Duodenum (tissue), 1 donor: Measurements from ENCODE around the genes SAMD14, TMEM92, LRRC59 and ACSF2.

DNA sequence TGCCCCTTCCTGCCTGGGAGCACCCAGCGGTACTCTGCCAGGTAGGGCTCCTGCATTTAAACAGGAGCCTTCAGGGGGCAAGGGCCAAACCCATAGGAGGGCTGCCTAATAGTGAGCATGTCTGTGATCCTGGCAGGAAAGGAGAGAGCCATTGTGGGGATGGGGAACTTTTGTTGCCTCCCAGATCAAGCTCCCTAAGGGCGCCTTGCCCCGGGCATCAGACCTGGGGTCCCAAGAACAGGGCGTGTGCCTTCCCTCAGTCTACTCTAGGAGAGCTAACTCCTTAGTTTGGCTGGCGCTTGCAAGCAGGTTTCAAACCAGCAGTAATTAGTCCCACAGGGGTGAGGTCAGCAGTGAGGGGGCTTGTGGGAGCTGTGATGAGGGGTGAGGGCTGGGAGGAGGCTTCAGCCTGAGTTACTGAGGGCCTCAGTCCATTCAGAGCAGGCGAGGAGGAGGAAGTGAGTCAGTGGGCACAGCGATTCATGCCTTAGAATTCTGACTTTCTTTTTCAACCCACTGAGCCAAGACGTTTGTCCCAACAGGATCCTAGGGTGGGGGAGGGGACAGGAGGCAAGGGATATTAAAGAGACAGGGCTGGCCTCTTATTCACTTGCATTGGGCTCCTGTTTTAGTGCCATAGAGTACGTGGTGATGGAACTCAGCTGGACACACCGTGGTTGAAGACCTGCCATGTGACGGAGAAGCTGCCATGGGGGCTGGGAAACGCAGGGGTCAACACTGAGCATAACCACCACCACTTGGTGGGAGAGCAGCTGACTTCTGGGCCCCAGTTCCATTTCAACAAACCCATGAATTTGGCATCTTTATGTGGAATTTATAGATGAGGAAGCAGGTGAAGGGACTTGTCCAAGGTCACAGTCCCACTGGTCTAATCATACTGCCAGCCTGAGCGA lies 8.4 kb upstream of the ITGA3 start:
- PRO-cap: no peak

- PRO-cap: no peak
Measured at GRCh38 chr17:50051040-50051405, 4.9 kb upstream of the ITGA3 start.

GRCh38 chr17:50081033-50081524 lies 14.1 kb upstream of the PDK2 start:
- PRO-cap: no peak

- PRO-cap: no peak
Measured at GRCh38 chr17:50094106-50094612, 992 bp upstream of the PDK2 start.

DNA sequence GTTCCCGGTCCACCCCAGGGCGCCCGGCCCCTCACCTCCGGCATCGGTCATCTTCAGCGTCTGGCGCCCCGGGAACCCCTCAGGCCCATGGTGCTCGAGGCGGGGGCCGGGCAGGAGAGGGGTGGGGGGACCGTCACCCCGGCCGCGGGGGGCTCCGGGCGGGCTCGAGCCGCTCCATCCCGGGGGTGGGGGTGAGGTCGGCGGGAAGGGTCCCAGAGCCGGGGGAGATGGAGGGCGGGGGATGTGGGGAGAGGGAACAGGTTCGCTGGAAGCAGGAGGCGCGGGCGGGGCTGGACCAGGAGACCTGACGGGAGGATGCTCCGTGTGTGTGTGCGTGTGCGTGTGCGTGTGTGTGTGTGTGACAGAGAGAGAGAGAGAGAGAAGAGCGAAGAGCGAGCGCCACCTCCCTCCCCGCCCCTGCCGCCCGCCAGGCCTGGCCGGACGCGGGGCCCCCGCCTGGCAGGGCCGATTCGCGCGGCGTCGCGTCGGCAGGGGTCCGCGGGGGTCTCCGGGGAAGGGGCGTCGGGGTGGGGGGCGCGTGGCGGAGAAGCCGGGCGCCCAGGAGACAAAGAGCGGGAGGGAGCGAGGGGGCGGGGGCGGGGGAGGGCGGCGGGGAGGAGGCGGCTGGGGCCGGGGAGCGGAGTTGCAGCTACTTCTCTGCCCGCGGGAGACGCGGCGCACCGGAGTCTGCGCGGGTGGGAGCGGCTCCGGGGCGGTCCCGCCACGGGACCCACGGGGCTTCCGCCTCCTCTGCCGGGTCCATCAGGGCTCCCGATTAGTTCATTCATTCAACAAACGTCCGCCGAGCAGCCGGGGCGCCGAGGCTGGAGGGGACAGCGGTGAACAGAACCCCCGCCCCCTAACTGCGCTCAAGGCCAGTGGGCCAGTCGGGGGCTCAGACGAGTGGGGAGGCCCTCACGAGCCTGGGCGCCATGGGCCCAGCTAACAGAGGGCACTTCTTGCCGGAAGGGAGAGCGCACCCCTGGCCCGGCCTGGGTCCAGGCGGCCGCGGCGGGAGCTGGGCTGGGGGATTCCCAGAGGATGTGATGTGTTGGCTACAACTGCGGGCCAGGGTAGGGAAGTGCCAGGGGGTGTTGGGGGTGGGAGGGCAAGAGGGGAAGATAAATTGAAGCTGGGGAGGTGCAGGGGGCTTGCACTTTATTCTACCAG lies at the start of gene SAMD14:
Gene SAMD14, minus strand, starts transcription at position 679 of the 1,170 bp plus-strand sequence.
- PRO-cap: no peak

DNA sequence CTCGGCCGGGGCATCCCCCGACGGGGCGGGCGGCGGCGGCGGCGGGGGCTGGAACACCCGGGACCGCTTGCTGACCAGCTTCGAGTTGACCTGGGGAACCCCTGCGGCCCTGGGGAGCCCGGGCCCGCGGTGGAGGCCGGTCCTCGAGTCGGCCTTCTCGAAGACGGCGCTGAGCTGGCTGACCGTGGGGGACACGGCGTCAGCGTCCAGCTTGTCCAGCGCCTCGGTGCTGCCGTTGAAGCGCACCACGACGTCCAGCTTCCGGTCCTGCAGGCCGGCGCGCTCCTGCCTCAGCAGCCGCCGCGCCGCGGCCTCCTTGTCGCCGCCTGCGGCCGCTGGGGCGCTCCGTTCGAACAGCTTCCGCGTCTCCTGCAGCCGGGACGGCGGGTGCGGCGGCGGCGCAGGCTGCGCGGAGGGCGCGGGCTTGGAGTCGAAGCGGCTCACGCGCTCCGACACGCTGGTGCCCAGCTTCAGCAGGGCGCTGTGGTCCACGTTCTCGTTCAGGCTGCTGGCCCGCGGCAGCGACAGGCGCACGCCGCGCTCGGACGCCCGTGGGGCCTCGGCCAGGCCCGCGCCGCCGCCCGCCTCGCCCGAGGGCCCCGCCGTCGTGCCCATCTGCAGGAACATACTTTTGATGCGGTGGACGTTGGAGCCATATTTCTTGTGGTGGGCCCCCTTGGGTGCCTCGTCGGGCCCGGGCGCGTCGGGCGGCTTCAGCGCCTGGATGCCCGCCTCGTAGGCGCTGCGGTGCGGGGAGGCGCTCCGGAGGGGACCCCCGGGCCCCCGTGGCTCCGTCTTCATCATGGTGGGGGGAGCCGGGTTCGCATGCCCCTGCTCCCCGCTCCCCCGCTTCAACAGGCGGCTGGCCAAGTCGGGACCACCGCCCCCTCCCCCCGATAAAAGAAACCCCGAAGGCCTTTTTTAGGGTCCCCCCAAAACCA lies 497 bp downstream of the PPP1R9B start:
- PRO-cap: bidirectional peak, plus-strand start at position 374 of the sequence, minus-strand start at position 355 of the sequence

GRCh38 chr17:50153689-50154530 lies 3.4 kb upstream of the PPP1R9B start:
- PRO-cap: no peak

DNA sequence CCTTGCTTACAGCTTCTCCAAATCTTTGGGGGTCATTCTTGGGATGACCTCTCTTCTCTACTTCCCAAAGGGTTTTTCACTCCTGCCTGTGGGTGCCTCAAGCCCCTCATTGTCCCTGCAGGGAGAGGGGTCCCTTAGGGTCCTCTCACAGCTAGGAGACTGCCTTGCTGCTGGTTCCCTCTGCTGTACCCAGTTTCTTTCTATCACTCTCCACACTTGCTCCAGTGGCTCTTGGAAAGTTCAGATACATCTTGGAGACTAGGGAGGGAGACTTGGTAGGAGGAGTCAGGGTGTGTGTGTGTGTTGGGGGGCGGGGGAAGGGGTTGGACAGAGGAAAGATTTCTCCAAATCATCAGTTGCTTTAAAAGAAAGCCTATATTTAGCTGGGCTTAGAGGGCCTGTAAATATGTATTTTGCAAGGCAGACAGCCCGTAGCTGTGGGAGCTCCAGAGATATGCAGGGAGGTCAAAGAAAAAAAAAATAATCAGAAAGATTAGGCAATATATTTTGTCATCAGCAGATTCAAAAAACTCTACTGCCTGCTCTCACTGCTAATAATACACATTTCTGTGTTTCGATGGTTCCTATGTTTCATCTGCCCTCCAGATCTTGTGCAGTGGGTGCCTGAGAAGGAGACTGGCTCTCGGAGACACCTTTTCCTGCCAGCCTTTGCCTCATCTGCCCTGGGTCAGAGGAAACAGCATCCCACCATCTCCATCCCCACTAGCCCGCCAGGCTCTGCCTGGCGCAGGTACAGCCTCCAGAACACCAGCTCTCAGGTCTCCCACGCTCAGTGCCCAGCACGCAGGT lies 4.7 kb upstream of the PPP1R9B start:
- PRO-cap: no peak

GRCh38 chr17:50169907-50170339 lies 4.1 kb downstream of the SGCA start:
- PRO-cap: unidirectional peak, plus-strand start at chr17:50170150

DNA sequence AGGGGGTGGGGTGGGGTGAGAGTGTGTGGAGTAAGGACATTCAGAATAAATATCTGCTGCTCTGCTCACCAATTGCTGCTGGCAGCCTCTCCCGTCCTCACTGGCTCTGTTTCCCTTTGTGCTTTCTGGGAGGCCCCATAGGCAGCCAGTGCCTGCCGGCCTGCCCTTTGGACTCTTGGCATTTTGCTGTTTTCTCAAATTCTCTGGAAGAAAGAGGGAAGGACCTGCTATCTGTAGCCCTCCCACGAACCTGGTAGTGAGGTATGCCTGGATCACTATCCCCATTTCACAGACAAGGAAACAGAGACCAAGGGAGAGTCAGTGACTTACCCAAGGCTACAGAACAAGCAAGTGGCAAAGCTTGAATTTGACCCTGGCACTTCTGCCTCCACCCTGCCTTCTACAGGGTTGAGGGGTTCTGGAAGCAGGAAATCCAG lies 10.0 kb downstream of the SGCA start:
- PRO-cap: no peak

- PRO-cap: no peak
Measured at GRCh38 chr17:50177705-50178798, 12.2 kb downstream of the SGCA start.

DNA sequence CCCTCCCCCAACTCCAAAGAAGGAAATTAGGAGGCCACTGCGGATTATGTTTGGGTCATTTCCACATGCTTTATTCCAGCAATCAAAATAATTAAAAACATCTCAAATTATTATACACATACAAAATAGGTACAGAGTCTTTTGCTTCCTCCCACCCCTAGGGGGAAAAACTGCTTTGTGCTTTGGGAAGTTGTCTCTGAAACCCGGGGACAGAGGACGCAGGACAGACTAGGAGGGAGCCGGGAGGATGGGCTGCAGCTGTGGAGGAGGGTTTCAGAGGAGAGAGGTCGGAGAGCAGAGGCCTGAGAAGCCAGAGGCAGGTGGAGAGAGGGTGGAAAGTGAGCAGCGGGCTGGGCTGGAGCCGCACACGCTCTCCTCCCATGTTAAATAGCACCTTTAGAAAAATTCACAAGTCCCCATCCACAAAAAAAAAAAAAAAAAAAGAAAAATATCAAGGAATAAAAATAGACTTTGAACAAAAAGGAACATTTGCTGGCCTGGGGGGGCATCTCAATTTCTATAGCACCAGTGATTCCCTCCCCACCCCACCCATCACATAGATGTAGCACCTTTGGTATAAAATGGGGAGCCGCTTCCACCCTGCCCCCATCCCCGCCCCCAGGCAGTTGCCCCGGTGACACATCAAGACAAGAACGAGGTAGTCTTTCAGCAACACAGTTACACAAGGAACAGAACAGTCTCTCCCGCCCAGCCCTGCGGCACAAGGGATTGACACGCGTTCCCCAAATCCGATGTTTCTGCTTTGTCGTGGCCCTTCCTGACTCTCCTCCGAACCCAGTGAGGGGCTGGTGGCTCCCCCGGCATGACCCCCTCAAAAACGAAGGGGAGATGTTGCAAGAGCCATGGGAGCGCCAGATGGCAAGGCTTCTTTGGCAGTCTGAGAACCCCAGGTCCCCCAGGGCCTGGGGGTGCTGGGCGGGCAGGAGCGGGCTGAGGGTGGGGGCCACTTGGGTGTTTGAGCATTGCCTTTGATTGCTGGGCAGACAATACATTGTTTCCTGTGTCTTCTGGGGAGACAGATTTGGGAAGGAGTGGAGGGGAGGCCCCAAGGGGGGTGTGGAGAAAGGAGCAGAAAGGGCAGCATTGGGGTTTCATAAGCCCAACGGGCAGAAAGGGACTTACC lies 17.0 kb downstream of the COL1A1 start:
- PRO-cap: no peak

GRCh38 chr17:50185196-50185873 lies 16.1 kb downstream of the COL1A1 start:
- PRO-cap: no peak

DNA sequence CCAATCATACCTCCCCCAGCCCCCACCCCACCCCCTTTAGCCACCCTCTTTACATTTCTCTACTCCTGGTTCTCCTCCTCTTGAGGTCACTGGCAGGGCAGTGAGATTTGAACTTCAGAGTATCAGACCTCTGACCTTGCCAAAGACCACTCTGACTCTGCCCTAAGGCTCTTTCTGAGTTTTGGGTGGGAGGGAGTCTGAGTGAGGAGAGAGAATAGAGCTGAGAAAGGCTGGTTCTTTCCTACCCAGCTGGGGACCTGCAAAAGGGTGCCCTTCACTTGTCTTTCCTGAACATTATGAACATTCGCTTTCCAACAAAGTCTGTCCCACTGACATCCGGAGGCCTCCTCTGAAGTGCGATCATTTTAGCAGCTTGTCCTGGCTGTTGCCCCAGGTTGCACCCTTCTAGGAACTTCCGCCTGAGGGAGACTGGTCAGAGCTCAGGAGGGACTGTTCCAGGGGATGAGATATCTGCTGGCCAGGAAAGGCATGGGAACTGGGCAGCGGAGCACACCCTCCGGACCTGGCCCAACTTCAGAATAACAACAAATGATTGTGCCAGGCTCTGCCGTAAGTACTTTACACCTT lies 10.2 kb upstream of the COL1A1 start:
- PRO-cap: no peak

DNA sequence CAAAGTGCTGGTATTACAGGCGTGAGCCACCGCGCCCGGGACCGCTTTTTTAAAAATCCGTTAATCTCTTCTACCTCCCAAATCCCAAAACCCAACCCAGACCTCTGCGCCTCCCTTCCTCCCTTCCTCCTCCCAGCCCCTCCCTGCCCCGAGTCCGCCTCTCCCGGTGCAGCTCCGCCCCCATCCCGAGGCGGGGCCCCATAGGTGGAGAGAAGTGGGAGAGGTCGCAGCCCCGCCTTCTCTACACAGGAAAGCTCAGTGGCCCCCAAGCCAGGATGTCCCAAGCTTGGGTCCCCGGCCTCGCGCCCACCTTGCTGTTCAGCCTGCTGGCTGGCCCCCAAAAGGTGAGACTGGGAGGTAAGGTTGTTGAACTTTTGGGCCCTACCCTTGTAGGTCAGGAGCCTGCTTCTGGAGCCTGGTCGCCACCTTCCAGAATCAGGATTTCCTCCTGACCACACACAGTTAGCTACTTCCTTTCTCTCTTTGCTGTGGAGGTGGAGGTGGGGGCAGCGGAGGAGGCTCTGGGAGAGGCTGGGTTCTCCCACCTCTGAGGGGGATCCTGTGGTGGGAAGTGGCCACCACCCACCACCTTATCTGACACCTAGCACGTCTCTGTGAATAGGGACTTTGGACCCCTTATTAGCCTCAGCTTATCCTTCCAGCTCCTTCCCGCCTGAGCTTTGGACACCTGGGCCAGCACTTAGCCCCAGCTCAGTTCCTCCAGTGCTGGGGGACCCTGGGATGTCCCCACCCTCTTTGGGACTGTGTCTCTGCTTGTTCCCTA lies at the start of gene TMEM92:
Gene TMEM92, plus strand, starts transcription at position 240 of the 784 bp plus-strand sequence.
- PRO-cap: bidirectional peak, plus-strand start at position 248 of the sequence, minus-strand start at position 132 of the sequence; bidirectional peak, plus-strand start at position 666 of the sequence, minus-strand start at position 554 of the sequence

DNA sequence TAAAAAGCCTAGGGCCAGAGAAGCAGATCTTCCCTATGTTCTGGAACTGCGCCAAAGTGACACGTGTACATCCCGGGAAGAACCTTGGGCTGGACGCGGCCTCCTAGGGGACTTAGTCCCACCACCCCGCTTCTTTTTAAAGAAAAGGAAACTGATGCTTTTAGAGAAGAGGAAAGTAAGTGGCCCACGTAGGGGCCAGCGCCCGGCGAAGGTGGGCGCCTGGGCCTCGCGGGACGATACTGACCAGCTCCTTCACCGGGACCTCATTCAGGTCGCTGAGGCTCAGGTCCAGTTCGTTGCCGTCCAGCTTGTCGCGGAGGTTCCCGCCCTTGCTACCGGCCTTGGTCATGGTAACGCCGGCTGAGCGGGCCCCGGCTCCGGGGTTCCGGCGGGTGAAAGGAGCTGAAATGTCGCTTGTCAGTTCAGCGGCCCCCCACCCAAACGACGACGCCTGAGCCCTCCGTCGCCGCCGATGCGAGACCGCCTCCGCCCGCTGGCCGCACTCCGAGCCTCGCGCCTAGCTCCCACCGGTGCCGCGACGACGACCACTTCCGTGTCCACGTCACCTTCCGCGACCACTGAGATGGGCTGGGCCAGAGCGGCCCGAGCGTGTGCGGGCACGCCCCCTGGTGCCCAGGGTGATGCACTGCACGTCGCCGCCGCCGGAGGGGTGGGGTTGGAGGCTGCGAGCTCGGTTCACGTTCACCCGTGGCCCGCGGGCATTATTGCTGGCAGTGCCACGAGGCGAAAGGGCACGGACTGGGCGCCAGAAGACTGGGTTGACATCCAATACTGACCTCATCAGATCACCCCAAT lies at the start of gene LRRC59:
Gene LRRC59, minus strand, starts transcription at position 555 of the 816 bp plus-strand sequence.
- PRO-cap: bidirectional peak, plus-strand start at position 665 of the sequence, minus-strand start at position 543 of the sequence

DNA sequence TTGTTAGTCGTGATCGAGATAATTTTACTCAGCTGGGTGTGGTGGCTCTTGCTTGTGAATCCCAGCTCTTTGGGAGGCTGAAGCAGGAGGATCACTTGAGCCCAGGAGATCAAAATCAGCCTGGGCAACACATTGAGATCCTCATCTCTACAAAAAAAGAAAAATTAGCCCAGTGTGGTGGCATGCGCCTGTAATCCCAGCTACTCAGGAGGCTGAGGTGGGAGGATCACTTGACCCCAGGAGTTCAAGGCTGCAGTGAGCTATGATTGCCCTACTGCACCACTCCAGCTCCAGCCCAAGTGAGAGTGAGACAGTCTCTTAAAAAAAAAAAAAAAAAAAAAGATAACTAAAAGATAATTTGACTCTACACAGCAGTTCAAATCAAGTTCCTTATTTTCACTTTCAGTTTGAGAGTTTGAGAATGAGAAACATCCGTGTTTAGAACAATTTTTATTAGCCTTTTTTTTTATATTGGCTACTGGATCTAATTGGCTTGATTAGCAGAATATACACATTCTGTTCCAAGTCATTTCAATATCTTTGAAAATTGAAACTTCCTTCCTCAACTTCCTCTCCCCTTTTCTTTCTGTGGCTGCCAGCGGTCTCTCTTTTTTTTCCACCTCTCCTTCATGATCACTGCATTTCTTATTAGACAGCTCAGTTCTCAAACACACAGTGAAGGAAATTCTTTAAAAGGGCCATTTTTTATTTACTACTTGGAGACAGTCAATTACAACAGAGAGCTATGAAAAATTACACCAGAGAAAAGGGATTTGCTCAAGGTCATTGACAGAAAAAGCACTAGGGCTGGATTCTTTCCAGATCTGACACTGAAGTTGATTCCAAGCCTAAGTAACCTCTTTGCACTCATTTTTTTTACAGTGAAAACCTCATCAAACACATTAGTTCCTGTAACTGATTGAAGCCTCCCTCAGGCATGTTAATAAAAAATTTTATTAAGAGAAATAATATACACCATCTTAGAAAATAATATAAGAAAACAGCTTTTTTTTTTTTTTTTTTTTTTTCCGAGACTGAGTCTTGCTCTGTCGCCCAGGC lies 4.5 kb upstream of the ACSF2 start:
- PRO-cap: unidirectional peak, plus-strand start at position 405 of the sequence

DNA sequence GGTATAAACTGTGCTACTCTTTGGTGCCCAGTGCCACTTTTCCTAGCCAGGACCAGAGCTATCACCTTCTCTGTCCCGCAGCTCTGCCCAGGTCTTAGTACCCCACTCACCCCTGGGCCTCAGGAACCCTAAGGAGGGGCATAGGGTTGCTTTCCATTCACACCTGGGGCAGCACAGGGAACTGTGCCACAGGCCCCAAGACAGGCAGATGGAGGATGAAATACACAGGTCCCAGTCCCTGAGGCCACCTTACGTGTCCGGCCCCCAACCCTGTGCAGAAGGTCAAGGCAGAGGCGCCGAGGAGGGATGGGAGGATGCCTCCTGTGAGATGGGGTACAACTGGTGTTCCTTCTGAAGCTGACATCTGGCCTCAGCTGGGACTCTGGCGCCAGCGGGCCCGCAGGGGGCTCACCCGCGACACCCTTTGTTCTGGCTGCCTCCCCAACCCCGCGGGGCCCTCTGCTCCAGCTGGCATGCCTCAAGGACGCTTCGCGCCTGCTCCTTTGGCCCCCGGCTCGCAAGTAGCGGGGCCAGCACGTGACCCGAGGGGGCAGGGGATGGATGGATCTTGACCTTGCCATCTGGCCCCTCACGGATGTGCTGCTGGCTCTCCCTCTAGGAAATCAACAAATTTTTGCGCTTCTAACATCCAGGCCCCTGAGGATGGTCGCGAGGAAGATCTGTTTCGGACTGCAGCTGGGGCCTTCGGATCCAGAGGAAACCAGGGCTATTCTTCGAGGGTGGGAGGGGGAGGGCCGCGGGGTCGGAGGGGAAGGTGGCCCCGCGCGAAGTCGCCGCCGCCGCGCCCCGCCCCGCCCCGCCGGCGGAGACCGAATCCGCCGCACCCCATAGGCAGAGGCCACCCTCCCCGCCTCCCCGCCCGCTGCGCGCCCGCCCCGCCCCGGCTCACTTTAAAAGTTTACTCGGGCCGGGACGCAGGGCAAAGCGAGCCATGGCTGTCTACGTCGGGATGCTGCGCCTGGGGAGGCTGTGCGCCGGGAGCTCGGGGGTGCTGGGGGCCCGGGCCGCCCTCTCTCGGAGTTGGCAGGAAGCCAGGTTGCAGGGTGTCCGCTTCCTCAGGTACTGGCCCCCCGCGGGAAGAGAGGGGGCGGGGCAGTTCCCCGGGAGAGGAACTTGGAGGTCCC lies at the start of gene ACSF2:
Gene ACSF2, plus strand, starts transcription at position 909 of the 1,145 bp plus-strand sequence.
- PRO-cap: bidirectional peak, plus-strand start at position 956 of the sequence, minus-strand start at position 822 of the sequence

DNA sequence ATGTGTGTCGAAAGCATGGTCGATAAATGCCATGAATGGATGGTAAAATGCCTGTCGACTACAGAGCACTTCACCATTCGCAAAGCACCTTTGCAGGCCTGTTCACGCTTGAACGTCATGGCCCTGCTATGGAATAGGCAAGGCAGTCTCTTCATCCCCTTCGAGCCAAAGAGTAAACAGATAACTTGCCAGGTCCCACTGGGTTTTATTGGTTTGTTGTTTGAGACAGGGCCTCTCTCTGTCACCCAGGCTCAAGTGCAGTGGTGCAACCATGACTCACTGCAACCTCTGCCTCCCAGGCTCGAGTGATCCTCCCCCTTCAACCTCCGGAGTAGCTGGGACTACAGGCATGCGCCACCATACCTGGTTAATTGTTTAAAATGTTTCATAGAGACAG lies 9.6 kb downstream of the CHAD start:
- PRO-cap: no peak

- PRO-cap: no peak
Measured at GRCh38 chr17:50464730-50465776, 3.6 kb downstream of the CHAD start.